Parotid gland (tissue), 1 donor: ENCODE measurements around the genes ZFX and SUPT20HL2.

DNA sequence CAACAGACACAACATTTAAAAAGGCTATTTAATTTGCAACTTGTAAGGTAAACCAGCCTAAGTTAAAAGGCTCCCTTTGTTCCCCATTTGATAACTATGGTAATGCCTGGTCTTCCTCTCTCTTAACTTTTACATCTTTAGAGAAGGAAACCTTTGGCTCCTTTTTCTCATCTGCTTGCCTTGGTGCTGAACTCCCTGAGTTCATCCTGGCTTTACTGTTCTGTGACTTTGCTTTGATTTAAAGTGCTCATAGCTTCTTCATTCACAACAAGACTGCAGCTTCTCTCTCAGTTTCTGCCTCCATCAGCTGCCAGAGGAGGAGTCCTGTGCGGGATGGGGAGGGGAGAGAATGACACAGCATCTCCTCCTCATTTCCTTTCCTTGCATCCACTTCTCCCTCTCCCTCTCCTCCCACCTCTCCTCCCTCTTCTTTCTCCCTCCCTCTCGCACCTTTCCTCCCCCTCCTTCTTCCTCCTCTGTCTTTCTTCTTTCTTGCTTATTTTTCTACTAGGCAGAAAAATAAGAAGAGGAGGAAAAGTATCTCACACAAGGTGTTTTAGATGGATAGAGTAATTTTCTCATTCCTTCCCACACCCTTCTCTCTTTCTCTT is 42.0 kb downstream of the CBLL2 start:
- PRO-cap = no peak

DNA sequence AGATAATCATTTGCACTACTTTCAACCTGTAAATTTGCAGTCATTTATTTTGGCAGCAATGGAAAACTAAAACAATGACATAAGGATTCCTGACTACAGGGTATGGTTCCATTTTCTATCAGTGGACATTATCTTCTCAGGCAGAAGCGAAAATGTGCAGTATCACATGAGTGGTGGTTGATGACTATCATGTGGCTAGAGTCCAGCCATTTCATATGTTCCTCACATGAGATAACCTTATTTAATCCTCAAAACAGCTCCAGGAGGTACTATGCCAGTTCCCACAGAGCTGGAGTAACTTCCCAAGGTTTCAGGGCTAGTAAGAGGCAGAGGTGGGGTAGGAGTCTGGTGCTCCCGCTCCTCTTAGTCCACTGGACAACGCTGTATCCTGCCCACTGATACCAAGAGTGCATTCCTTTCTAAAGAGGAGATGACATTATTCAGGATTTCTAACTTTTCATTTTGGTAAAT is 61.8 kb downstream of the SAT1 start:
- PRO-cap = no peak

- PRO-cap = no peak
These were observed 2.3 kb downstream of the KLHL15 start for GRCh38 chrX:24024834-24024943.

DNA sequence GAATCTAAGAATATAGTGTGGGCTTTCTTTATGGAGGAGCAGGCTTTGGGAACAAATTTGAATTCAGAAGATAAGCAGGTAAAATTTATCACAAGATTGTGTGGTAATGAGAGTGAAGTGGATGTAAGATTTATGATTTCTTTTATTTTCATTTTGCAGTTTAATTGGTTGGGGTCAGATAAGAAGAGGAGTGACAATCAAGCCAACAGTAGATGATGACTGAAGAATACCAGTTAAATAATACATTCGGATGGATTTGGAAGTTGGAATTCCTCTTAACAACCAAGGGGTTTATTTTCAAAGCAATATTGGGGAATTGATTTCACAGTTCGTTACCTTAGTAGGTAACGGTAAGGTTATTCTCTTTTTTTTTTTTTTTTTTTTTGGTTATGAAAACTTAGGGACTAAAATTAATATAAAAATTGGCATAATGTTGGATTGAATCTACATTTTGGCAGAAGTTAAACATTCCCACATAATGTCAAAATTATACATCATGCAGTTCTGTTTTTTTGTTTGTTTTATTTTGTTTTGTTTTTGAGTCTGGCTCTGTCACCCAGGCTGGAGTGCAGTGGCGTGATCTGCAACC is 21.9 kb downstream of the EIF2S3 start:
- PRO-cap = no peak

GRCh38 chrX:24148886-24149906 is at the start of gene ZFX:
Gene ZFX (plus strand): TSS chrX:24149729.
- PRO-cap = unidirectional peak, plus-strand start at chrX:24148976; bidirectional peak, plus-strand start at chrX:24149729, minus-strand start at chrX:24149595

- PRO-cap = no peak
These were observed 21.5 kb downstream of the ZFX start for GRCh38 chrX:24171024-24171440.

GRCh38 chrX:24242591-24243346 is 71.1 kb downstream of the SUPT20HL2 start:
- PRO-cap = no peak

- PRO-cap = no peak
These were observed 21.4 kb downstream of the SUPT20HL2 start for GRCh38 chrX:24292335-24292941.

- PRO-cap = no peak
These were observed 16.7 kb downstream of the SUPT20HL2 start for GRCh38 chrX:24297197-24297552.

- PRO-cap = no peak
These were observed at the start of gene SUPT20HL2 for GRCh38 chrX:24313785-24314252. Gene SUPT20HL2 (minus strand): TSS chrX:24314069.

DNA sequence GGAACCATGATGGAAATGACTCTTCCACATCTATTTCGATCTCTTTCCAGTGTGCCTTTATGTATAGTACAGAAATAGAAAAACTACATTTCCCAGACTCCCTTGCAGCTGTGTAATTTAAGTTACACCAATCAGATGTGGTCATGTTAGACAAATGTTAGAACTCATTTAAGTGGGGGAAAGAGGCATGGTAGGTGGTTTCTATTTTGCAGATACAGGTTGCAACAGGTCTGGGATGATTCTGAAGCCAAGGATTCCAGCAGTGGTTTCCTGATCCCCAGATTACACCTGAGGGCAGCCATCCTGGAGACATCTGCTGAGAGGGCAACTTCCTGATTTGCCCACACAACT is 38.7 kb upstream of the PDK3 start:
- PRO-cap = no peak

GRCh38 chrX:24545388-24546083 is 80.5 kb downstream of the PDK3 start:
- PRO-cap = no peak

DNA sequence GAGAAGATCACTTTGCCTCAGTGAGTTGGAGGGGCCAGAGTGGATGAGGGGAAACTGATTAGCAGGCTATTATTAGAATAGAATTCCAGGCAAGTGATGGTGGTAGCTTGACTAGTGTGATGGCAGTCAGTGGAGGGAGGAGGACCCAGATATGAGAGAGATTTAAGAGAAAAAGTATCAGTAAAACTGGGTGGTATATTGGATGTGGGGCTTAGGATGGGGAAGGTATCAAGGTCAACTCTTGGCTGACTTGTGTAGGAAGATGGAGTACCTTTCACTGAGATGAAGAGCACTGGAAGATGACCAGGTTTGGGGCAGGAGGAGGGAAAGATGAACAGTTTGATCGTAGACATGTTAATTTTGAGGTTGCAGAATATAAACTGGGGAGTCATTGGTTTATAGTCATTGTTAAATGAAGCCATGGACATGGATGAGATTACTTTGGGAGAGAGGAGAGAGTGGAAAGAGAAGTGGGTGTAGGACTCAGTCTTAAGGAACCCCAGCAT is 69.4 kb downstream of the POLA1 start:
- PRO-cap = no peak

DNA sequence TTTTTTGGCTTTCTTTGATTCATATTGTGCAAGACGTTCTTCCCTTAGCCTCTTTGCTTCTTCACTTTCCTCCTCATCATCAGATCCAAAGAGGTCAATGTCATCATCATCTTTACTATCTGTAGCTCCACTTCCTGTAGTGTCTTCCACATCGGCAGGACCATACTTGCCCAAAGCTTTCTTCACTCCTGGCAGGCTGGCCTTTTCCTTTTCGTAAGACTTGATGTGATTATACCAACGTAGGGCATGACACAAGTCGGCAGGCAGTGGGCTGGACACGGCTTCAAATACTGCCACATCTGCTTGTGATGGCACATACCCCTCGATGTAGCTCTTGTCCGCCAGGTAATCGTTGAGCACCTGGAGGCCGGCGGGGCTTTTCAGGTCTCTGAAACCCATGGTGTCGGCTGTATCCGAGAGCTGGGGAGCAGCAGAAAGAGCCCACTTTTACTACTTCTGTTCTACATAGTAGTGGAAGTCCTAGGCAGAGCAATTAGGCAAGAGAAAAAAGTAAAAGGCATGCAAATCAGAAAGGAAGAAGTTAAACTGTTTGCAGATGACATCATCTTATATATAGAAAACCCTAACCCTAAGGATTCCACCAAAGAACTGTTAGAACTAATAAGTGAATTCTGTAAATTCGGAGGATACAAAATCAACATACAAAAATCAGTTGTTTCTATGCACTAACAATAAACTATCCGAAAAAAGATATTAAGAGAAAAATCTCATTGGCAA is 95.1 kb downstream of the POLA1 start:
- PRO-cap = no peak

- PRO-cap = no peak
These were observed 114.4 kb downstream of the POLA1 start for GRCh38 chrX:24808035-24808699.

GRCh38 chrX:29426128-29426480 is 789.3 kb upstream of the MAGEB2 start:
- PRO-cap = no peak

DNA sequence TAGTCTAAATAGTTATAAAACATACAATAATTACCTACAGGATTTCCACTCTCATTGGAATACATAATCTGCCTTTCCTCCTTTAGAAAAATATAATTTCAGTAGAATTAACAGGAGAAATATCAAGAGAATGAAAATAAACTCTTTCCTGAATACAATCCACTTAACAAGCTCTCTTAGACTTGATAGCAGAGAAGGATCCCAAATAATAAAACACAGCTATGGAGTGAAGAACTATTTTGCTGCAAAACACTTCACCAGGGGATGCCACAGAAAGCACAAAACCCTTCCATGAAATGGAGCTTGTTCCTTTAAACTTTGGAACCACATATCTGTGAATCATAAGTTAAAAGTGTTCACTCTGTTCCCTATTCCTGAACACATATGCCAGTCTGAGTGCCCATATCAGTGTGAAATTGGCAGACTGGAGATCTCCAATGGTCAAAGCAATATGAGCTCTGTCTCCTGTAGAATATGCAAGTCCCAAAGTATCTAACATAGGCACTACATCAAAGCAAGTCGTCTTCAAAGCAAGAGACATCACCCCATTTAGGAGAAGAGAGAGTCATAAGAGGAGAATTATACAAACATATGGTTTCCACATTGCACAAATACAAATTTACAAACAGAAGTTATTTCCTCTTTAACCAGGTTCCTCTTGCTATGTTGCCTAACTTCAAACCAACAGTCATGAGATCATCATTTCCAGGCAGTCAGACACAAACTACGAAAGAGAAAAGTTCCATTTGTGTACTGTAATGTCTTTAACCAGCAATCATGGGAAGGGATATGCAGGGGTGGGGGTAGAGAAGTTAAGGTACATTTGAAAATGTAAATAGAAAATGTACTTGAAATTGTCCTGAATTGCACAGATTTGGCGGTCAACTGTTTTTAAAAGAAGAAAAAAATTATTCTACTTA is 9.9 kb upstream of the GK start:
- PRO-cap = no peak

- PRO-cap = no peak
These were observed 60.2 kb downstream of the TAB3 start for GRCh38 chrX:30828628-30829414.

DNA sequence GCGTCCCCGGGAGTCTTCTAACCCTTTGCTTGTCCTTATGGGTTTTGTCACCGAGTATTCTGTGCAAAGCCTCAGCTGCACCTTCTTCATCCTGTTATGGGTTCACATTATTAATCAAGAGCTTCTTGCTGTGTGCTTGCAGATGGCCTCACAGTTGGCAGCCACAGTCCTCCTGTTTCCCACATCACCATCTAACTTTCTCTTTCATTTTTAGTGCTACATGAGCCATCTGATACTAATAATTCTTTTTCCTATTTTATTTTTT is 669 bp upstream of the TAB3 start:
- PRO-cap = no peak

- PRO-cap = no peak
These were observed 266.0 kb upstream of the FTHL17 start for GRCh38 chrX:31337902-31338139.